ENCODE measurements around a stretch of chr3.

GRCh38 chr3:188303318-188303740 lies 149.4 kb downstream of the LPP start:
- PRO-cap: no peak

GRCh38 chr3:188365941-188366376 lies 212.0 kb downstream of the LPP start:
- PRO-cap: bidirectional peak, plus-strand start at chr3:188366319, minus-strand start at chr3:188366076

DNA sequence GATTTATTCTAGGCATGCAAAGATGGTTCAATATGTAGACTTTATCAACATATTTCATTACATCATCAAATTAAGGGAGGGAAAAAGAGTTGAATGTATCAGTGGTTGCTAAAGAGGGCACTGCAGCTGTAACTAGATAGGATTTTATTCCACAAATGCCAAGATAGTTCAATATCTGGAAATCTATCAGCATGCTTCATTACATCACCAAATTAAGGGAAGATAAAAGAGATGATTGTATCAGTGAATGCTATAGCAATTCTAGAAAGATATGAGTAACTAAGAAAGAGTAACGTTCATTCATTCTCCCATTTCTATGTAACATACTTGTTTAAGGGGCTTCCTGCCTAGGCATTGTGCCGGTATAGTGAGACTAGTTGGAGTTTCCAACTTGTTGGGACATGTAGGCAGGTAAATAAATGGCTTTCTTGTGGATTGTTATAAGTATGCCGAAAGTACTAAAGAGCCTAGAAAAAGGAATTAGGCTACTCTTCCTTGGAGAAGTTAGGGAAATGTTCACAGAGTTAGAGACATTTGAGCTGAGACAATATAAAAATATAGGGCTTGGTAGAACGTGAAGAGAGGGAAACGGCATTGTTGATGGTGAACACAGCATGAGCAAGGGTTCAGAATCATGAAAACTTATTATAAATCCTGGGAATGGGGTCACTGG lies 248.5 kb downstream of the LPP start:
- PRO-cap: no peak

DNA sequence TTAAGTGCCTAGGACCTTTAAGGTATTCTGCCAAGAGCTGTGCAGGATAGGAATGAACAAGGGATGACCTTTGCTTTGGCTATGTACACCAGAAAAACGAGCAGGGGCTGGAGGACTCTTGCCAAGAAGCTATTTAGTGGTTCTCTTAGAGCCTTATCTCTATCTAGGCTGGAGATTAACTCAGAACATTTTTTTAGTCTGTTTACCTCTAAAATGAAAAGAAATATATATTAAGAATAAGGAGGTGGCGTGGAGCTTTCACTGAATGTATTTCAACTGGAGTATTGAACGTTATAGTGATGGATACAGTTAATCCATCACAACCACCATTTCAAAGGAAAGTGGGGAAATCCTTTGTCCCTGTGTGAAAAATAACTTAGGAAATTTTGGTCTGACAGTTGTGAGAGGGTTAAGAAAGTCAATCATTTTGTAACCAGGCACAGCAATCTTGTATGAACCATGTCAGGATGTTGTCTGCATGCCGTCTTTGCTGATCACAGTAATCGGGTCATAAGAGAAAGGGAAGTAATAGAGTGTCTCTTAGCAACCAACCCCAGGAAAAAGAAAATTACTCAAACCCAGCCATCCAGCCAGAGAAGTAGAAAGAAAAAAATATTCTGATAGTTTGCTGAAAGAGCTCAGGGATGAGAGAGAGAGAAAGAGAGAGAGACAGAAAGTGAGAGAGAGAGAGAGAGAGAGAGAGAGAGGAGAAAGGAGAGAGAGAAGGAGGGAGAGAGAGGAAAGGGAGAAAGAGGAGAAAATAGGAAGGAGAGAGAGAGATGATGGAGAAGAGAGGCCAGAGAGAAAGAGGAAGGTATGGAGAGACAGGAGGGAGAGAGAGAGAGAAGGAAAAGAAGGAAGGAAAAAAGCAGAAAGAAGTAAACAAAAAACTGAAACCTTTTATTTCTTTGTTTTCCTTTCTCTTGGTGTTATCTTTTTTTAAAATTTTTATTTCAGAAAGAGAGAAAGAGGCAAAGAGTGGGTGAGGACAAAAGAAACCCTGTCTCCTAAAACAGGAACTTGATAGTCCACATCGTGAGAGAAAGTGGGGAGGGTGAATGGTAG lies 279.3 kb downstream of the LPP start:
- PRO-cap: bidirectional peak, plus-strand start at position 623 of the sequence, minus-strand start at position 476 of the sequence

DNA sequence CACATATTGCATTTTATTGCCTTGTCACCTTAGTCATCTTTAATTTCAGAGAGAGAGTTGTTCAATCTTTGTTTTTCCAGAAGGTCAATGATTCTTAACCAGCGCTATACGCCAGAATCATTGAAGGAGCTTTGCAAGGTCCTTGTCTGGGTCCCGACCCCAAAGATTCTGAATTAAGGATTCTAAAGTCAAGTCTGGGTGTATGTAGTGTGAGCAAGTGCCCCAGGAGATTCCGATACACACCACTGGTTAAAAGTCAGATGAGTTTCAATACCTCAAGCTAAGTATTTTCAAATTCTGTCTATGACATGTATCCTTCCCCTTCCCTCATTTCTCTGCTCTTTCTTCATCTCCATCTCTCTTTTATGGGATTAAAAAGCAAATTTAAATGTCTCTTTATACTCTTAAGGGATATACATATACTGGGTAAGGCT lies 319.4 kb downstream of the LPP start:
- PRO-cap: no peak

GRCh38 chr3:188653989-188654341 lies 500.0 kb downstream of the LPP start:
- PRO-cap: no peak

DNA sequence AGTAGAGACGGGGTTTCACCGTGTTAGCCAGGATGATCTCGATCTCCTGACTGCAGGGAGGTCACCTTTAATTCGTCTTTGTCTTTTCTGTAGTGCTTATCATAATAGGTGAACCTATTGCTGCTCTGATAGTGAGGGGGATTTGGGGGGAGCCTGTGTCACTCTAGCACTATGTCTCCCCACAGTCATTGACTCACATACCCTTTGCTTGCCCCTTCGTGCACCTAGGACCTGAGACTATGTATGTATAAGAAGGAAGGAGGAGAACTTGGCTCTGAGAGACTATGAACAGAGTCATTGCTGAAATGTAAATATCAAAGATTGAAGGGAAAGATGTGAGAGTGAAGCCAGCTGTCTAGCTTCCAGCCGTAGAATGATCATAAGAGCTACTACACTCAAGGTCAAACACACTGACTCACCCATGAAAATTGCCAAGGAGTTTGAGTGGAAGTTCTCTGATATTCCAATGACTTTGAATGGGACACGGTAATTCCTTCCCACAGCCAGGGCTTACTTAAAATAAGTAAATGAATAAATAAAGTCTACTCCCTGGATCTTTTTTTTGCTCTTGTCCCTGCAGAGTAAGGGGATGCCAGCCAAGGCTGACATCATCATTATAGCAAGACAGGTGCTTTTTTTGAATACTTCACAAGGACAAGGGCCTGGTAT lies 399.0 kb upstream of the TPRG1 start:
- PRO-cap: no peak

GRCh38 chr3:188788332-188788901 lies 383.4 kb upstream of the TPRG1 start:
- PRO-cap: no peak

GRCh38 chr3:188845750-188846392 lies 325.9 kb upstream of the TPRG1 start:
- PRO-cap: no peak

DNA sequence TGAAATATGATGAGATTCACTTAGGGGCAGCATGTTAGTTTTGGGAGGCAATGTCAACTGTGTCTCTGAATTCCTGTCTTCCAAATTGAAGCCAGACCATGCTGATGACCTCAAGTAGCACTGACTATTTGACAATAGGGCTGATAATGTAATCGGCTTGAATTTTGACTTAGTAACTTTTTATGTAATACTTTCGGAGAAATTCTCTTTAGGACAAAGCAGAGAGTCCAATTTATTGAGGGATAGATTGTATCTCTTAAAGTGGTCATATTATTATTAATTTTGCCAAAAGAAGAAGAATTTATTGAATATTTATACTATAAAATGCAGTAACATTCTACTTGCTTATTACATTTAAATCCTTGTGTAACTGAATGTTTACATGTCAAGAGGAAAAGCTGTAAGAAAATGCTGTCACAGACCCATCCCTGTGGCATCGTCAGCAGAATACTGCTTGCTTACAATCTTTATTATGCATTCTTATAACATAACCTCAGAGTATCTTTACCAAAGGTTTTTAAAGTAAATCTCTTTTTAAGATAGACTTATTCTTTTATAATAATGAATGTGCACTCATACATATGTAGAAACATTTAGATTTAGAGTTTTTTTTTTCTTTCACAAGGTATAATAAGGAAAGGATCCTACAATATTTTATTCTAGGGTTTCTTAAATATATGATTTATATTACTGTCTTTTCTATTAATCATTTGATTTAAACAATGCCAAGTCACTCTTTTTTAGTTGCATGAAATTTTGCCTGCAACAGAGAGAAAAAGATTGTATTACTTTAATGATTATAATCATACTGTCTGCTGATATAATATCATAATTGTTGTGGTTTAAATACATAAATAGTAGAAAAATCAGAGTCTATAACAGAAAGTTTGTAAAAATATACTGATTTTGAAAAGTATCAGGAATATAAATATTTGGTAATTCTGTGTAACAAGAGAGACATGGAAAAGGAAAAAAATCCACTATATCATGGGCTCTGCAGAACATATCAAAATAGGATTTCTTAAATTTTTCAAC lies 295.0 kb upstream of the TPRG1 start:
- PRO-cap: no peak

DNA sequence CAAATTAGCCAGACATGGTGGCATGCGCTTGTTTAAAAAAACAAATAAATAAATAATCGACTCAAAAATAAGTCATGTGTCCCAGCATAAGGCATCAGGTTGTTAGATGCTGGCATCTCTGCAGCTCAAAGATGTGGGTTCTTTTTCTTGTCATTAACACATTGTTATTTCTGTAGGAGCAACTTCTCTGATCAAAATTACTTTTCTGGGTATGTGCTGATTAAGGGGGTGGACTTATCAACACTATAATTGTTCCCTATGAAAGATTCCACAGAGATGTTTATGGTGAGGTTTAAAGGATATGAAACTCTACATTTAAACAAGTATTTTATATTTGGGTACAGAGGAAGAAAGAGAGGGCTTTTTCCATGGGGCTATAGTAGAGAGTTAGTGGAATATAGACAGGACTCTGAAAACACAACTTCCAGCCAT lies 294.0 kb upstream of the TPRG1 start:
- PRO-cap: no peak

DNA sequence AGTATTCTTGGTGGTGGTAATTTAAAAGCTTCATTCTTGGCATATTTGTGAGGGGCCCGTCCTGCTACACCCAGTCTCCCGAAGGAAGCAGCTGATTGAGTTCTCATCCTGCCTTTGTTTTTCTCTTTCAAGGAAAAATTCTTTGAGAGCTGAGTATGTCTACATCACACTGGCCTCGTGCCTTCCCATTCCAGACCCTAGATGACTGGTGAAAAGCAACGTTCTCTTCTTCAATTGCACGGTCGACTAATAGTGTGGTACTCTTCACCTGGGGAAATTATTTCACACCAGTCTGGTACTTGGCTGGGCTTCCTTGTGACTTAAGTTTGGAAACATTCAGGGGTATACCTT lies 234.3 kb upstream of the TPRG1 start:
- PRO-cap: bidirectional peak, plus-strand start at position 193 of the sequence, minus-strand start outside the sequence

DNA sequence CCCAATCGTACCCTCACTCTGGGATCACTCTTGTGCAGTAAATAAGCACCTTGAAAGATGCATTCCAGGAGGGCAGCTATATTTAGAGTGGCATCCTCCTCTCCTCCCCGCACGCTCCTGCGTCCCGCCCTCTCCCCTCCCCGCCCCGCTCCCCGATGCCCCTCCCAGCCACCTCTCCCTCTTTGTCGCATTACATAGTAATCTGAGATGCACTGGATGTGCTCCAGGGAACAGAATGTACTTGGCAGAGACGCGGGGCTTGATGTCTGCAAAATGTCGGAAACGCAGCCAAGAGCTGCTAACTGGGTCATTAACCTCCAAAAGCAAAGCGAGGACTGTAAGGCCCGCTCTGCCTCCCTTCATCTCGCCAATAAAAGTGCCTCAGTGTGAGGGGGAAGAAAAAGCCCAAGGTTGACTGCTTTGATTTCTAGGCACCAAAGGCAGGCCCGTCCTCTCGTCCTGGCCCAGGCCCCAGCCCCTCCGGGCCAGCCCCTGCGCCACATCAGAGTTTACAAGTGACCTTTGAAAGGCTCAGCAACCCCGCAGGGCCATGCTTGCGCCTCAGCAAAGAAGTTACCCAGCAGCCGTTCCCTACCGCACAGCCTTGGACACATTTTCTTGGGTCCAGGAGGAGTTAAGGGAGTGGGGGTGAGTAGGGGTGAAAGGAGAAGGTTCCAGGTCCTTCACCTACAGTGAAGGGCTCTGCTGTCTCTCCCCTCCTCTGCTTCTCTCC lies 223.7 kb upstream of the TPRG1 start:
- PRO-cap: bidirectional peak, plus-strand start at position 205 of the sequence, minus-strand start at position 119 of the sequence

DNA sequence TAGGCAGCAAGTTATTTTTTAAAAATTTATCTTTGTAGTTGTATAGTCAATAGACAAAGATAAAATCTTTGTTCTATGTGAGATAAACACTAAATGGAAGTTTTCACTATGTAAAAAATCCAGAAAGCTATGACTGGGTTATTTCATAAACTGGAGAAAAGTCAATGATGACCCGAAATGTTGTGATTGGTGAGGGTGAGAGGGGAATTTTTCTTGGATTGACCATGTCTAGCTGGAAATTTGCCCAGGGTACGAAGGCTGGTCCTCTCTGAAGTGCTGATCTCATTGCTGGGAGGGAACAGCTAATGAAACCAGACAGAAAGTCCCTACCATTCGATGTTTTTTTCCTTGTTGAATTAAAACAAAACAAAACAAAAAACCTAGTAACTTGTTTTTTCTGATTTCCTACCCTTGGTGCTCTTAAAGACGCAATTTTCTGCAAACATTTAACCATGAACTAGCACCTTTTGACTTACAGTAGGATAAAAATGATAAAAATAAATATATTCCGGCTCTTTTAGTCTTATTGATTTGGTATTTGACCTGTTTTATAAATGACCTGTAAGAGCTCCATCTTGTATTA lies 14.4 kb downstream of the TPRG1 start:
- PRO-cap: no peak

GRCh38 chr3:189710644-189711176 lies 79.5 kb downstream of the TP63 start:
- PRO-cap: no peak

DNA sequence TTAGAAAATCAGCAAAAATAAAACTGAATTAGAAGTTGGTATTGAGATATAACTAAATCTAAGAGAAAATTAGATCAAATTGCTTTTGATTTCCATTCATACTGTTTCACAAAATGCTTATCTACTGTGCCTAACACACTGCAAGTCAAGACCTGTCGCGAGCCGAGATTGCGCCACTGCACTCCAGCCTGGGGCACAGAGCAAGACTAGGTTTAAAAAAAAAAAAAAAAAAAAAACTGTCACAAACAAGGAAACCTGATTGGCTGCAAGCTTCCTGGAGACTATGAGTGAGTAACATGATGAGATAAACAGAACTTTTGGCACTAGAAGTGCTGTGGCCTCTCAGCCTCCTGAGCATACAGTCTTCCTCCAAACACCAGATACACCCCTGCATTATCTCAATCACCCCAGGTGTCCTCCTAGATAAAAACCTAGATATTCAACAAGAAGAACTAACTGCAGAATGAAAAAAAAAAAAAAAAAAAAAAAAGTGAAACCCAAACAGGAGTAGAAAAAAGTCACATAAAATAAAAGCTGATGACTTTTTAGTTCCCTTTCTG lies 82.6 kb downstream of the P3H2 start:
- PRO-cap: no peak

DNA sequence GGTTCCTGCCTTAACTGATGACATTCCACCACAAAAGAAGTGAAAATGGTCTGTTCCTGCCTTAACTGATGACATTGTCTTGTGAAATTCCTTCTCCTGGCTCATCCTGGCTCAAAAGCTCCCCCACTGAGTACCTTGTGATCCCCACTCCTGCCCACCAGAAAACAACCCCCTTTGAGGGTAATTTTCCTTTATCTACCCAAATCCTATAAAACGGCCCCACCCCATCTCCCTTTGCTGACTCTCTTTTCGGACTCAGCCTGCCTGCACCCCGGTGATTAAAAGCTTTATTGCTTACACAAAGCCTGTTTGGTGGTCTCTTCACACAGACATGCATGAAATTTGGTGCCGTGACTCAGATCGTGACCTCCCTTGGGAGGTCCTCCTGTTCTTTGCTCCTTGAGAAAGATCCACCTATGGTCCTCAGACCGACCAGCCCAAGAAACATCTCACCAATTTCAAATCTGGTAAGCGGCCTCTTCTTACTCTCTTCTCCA lies 24.0 kb upstream of the P3H2 start:
- PRO-cap: no peak

DNA sequence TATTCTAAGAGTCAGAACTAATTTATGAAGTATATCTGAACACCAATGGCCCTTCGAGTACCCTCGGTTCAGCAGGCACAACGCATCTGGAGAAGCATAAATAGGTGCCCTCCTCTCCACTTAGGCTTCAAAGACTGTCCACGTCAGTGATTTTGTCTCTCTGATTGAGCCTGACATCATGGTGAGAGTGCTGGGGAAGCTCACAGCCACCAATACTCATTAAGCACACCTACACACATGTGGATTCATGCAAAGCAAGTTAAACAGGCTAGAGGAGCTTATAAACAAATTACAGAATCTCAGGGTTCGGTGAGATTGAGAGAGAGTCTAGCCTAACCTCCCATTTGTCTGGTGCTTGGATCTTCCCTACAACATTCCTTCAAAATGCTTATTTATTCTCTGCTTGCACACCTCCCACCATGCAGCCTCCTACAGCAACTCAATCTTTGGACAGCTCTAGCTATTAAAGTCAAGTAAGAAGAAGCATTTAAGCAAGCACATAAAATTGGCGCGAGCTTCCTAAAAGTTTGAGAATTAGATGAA lies 3.5 kb downstream of the CLDN1 start:
- PRO-cap: no peak

GRCh38 chr3:190322836-190323757 lies 851 bp upstream of the CLDN1 start:
- PRO-cap: no peak

DNA sequence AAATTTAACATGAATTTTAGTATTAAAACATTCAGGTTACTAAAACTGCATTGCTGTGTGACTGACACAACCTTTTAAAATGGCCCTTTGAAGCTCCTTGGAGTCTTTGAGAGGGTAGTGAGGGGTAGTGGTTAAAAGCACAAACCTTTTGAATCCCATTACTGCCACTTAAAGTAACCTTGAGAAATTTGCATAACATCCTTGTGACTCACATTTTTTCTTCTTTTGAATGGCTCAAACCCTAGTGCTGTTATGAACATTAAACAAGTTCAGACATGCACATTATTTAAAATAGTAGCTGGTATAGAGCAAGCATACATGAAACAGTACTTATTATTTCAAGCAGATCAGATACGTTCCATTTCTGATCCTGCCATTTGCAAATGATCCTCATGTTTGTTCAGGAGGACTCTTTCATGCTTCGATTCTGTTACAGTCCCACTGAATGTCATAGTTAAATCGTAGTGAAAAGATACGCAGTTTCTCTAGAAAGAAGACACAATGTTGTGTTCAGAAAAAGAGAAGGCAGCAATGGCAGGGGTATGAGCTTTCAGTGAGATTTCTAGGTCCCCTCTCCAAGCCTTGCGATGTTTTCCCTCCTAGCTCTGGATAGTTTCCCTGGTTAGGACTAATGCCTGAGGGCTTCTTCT lies 3.8 kb upstream of the CLDN1 start:
- PRO-cap: no peak

All from endothelial cell (in vitro differentiated cells).